ENCODE measurements around the genes NKTR, GASK1A and TMEM42.

- PRO-cap, result no peak
These were observed 2.7 kb downstream of the VIPR1 start for GRCh38 chr3:42505000-42505711.

DNA sequence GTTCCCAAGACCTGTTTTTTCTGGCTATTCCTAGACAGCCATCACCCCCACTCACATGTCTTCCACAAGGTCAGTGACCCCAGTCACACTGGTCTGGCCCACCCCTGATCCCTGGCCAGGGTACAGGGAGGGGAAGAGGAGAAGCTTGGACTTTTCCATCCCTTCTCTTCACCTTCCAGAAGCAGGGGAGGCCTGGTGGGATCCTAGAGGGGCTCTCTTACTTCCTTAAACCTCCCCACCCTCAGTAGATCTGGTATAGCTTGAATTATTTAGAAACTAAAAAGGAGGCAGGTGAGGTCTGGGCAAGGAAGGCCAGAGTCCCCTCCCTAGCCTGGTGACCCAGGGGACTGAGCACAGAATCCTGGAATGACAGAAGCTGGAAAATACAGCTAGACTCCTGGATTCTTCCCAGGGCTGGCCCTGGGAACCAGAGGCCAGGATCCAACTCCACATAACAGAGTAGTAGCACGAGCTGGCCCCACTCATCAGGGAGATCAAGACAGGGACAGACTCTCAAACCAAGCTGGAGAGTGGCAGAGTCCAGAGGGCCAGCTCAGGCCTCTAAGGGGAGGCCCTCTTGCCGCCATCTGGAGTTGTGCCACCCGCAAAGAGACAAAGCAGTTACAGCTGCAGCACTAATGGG lies 10.6 kb downstream of the VIPR1 start:
- PRO-cap, result no peak

DNA sequence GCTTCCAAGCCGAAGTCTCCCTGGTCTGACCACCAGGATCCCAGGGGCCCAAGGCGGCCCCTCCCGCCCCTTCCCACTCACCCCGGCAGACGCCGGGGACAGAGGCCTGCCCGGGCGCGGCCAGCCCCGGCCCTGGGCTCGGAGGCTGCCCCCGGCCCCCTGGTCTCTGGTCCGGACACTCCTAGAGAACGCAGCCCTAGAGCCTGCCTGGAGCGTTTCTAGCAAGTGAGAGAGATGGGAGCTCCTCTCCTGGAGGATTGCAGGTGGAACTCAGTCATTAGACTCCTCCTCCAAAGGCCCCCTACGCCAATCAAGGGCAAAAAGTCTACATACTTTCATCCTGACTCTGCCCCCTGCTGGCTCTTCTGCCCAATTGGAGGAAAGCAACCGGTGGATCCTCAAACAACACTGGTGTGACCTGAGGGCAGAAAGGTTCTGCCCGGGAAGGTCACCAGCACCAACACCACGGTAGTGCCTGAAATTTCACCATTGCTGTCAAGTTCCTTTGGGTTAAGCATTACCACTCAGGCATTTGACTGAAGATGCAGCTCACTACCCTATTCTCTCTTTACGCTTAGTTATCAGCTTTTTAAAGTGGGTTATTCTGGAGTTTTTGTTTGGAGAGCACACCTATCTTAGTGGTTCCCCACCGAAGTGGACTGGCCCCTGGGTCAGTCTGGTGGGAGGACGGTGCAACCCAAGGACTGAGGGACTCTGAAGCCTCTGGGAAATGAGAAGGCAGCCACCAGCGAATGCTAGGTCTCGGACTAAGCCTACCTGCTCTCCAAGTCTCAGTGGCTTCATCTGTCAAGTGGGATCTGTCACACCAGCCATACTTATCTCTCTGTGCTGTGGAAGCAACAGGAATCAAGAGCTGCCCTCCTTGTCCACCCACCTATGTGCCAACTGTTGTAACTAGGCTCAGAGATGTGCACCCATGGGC lies 34.1 kb downstream of the VIPR1 start:
- PRO-cap, result no peak

GRCh38 chr3:42600586-42601711 lies at the start of gene NKTR:
TSS of gene NKTR (plus strand) at chr3:42600686.
- PRO-cap, result bidirectional peak, plus-strand start at chr3:42600739, minus-strand start at chr3:42600322; bidirectional peak, plus-strand start at chr3:42601035, minus-strand start at chr3:42600909; bidirectional peak, plus-strand start at chr3:42601309, minus-strand start at chr3:42601300

GRCh38 chr3:42773465-42773923 lies 441 bp upstream of the CCDC13 start:
- PRO-cap, result unidirectional peak, plus-strand start at chr3:42773582

- PRO-cap, result no peak
These were observed 3.0 kb downstream of the CYP8B1 start for GRCh38 chr3:42872592-42873174.

GRCh38 chr3:42978943-42979960 lies at the start of gene GASK1A:
TSS of gene GASK1A (plus strand) at chr3:42979311.
- PRO-cap, result no peak

- PRO-cap, result no peak
These were observed 1.9 kb downstream of the GASK1A start for GRCh38 chr3:42980981-42981365.

DNA sequence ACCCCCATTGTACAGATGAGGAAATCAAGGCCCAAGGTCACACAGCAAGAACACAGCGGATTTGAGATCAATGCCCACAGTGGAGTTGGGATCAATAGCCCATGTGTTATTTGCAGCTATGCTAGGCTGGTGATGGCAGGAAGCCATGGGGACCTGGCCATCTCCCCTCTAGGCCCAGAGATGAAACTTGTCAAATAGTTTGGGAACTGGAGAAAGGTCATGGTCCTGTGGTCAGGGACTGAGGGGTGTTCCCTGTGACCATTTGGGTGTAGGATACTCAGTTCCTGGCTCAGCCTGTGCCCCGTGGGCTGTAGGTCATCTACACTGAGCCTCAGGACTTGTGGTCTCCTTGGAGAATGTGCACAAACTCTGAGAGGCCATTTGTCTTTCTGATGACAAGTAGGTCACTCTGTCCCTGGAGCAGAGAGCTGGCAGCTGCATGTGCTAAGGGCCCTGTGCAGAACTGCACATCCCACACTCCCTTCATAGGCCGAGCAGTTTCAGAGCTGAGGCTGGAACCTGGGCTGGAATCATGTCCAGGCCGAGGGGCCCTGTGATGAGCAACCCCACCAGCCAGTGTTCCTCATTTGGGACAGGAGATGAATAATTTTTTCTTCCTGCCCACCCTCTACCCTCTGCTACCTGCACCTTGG lies 17.6 kb downstream of the GASK1A start:
- PRO-cap, result no peak

- PRO-cap, result no peak
These were observed 3.9 kb downstream of the SNRK start for GRCh38 chr3:43290292-43290641.

DNA sequence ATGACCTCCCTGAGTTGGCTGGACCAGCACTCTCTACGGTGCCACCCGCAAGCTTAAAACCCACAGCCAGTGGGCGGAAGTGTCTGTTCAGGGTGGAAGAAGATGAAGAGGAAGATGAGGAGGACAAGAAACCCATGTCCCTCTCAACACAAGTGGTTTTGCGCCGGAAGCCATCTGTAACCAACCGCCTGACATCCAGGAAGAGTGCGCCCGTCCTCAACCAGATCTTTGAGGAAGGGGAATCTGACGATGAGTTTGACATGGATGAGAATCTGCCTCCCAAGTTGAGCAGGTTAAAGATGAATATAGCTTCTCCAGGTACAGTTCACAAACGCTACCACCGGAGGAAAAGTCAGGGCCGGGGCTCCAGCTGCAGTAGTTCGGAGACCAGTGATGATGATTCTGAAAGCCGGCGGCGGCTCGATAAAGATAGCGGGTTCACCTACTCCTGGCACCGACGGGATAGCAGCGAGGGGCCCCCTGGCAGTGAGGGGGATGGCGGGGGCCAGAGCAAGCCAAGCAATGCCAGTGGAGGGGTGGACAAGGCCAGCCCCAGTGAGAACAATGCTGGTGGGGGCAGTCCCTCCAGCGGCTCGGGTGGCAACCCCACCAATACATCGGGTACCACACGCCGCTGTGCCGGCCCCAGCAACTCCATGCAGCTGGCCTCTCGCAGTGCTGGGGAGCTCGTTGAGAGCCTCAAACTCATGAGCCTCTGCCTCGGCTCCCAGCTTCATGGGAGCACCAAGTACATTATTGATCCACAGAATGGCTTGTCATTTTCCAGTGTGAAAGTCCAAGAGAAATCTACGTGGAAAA lies 61.4 kb downstream of the SNRK start:
- PRO-cap, result no peak

GRCh38 chr3:43714691-43715276 lies 24.0 kb downstream of the ABHD5 start:
- PRO-cap, result no peak

DNA sequence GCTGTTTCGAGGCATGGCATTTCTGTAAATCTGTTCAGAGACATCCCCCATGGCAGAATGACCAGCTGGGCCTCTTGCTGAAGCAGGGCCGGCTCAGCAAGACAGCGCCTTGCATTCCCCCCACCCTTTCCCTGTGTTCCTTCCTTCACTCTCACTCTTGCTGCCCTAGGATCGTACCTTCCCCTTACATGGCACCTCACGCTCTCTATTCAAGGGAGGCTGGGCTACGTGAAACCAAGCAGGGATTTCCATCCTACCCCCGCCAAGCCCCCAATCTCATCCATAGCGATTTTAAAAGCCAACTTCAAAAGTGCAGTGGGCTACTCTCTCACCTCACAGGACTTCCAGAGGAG lies 192.5 kb downstream of the ABHD5 start:
- PRO-cap, result no peak

DNA sequence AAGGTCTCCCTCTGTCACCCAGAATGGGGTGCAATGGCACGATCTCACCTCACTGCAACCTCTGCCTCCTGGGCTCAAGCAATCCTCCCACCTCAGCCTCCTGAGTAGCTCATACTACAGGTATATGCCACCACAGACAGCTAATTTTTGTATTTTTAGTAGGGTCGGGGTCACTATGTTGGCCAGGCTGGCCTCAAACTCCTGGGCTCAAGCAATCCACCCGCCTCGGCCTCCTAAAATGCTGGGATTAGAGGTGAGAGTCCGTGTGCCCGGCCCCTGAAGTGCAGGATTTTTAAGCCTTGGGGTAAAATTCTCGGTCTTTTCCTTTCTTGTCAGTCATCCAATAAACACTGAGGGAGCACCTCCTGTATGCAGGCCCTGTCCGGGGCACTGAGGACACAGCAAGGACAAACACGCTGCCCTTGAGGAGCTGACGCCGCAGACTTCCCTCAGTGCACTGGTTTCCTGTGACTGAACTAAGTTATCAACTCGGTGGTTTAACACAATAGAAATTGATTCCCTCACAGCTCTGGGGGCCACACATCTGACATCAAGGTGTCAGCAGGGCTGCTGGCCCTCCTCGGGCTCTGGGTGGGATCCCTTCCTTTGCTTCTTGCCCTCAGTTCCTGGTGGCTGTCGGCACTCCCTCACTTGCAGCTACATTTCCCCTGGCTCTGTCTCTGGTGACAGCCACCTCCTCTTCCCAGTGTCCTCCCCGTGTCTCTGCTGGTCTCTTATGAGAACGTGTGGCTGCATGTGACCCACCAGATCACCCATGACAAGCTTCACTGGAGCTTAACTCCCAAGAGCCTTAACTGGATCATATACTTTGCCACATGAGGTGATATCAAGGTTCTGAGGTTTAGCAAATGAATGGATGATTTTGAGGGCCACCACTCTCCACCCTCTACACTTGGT lies 65.1 kb downstream of the ZNF445 start:
- PRO-cap, result no peak

- PRO-cap, result no peak
These were observed 32.6 kb upstream of the ZNF445 start for GRCh38 chr3:44510067-44510480.

- PRO-cap, result bidirectional peak, plus-strand start at chr3:44861893, minus-strand start at chr3:44861762
These were observed at the start of gene TMEM42 for GRCh38 chr3:44861628-44862449. TSS of gene TMEM42 (plus strand) at chr3:44861912.

DNA sequence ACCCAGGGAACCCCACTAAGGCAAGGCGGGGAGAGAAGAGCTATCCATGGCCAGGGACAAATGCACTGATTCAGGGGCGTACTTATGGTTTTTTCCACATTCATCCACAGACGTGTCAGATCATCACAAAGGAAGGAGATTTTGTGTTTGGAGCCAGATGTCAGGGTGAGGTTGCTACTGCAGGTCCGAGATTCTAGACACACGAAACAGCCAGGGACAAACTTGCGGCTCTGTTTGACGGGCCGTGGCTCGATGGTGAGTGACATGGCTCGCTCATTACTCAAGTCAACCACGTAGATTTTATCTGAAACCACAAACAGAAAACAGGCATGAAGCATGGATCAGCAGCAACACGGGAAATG lies 50.9 kb downstream of the CDCP1 start:
- PRO-cap, result no peak

- PRO-cap, result bidirectional peak, plus-strand start at chr3:45167802, minus-strand start at chr3:45167659
These were observed 20.9 kb upstream of the CDCP1 start for GRCh38 chr3:45166647-45167936.

GRCh38 chr3:45537995-45538505 lies 56.5 kb upstream of the LIMD1 start:
- PRO-cap, result no peak

DNA sequence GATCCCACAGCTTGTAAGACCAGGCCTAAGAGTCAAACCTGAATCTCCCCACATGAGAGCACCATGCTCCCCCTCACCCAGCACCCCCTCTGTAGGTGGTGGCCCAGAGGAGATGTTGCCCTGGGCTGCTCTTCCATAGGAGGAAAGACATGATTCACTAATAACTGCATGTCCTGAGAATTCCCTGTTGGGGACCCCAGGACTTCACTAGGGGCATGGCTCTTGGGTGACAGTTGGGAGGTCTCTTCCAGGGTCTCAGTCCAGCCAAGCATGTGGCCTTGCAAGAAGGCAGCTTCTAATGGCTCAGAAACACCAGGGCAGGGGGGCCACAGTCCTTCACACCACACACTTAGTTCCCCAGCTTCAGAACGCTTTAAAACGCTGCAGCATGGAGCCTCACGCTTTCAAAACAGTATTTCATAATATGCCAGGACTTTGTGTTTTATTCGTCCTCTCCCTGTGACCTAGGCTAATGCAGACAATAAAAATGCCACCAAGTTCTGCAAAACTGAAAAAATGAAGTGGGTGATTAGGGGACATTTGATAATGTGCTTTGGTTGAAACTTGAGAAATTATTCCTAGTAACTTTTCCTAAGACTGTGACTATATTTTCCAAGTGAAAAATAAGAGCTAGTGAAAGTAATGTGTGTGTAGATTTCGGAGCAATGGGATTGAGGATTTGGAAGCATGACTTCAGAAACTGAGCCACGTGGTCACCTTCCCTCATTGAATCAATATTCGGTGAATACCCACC lies 48.4 kb upstream of the LIMD1 start:
- PRO-cap, result no peak